Measurements from ENCODE around the genes ZNF594 and TXNDC17.

DNA sequence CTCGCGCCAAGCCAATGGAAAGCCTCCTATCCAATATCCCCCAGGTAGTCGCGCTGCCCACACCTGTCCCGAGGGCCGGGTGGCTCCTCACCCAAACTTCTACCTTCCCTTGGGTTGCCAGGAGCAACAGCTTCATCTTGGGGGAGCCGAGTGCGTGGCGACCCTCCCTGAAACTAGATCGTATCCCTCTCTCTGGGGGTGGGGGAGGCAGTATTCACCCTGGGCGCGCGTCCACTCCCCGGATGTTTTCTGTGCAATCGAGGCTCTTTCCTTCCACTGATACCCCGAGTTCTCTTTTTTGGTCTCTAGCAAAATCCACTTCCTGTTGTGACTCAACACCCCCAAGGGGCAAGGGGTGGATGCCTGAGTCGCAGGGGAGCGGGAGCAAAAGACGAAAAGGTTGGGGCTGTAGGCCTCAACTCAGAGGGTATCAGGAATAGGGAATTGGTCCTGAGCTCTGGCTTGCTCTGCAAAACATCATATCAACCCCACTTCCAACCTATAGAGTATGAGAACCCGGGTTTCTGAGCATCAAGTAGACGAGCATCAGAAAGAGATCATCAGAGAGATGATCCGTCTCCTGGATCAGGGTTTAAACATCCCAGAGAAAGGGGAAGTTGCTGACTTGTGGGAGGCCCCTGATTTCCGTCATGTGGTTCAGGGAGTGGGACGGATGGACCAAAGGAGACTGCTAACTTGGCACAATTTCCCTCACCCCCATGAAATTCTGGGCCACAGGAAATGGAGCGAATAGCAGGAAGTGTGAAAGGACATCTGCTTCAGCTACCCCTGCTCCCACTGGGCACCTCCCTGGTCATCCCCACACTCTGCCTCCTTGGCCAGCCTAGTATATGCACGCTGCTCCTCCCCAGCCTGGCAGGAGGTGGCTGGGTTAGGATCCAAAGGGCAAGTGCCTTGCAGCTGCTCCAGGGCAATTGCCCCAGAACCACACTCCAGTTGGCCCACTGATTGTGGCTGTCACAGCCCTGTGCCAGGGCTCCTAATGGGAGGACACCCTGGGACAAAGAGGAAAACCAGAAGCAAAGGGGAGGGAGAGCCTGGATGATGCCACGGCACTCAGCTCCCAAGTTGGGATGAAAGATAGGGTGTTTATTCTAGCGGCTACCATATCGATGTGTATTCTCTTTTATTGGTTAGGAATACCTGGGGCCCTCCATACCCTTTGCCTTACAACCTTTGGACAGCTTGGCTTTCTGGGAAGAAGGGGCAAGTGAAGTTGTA lies 1.1 kb downstream of the ARRB2 start:
- PRO-cap, result no peak
- RAMPAGE, long total RNA, 4 experiments, result no peak in any of the 4 experiments

DNA sequence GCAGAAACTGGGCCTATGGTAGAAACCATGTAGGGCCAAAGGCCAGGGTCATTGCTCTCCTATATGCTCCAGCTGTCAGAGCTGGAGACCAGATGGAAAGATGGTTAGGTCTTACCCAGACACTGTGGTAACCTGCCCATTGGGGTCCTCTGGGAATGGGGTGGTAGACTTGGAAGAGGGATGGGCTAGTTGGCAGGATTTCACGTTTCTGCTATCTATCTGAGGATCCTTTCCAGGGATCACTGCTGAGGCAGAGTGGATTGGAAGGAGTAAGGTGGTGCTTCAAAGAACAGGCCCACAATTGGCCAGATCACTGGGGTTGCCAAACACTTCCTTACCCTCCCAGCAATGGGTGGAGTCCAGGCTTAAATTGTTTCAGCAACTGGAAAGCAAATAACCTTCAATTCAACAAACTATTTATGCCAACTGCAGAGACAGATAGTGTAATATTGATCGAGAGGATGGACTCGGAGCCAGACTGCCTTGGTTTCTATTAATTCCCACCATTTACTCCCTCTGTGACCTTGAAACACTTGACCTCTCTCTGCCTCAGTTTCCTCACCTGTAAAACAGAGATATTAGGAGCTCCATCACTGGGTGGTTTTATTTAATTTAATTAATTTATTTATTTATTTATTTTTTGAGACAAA lies 2.1 kb downstream of the ARRB2 start:
- PRO-cap, result no peak
- RAMPAGE, long total RNA, 4 experiments, result no peak in any of the 4 experiments

- PRO-cap, result no peak
- RAMPAGE, long total RNA, 4 experiments, result no peak in any of the 4 experiments
These were observed 1.7 kb upstream of the C17orf107 start for GRCh38 chr17:4897423-4898303.

DNA sequence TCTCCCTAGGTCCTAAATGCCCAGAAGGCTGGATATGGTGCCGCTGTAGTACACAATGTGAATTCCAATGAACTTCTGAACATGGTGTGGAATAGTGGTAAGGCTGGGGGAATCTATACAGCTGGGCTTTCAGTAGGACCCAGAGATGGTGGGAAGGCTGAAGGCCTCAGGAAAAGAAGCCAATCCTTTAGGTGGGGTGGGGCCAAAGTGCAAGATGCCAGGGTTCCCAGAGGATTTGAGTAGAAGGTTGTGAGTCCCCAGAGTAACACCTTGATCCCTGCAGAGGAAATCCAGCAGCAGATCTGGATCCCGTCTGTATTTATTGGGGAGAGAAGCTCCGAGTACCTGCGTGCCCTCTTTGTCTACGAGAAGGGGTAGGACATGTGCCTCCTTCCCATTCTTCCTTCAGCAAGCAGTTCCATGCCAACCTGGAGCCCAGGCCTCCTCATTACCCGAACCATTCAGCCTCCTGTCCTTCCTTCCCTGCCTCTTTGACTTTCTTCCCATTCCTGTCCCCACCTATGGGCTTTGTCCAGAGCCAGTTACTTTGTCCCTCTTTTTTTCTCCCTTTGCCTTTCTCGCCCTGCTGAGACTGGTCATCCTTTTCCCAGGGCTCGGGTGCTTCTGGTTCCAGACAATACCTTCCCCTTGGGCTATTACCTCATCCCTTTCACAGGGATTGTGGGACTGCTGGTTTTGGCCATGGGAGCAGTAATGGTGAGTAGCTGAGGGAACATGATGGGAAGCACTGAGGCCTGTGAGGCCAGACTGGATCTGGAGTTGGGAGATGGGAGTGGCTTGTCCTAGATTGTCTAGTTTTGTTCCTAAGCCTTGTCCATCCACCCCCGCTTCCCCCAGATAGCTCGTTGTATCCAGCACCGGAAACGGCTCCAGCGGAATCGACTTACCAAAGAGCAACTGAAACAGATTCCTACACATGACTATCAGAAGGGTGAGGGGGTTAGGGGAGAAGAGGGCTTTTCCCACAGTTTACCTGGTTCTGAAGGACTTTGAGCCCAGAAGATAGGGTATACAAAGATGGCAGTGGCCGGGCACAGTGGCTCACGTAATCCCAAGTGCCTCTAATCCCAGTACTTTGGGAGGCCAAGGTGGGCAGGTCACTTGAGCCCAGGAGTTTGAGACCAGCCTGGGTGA lies 2.9 kb downstream of the RNF167 start:
- PRO-cap, result no peak
- RAMPAGE, long total RNA, 4 experiments, result no peak in any of the 4 experiments

DNA sequence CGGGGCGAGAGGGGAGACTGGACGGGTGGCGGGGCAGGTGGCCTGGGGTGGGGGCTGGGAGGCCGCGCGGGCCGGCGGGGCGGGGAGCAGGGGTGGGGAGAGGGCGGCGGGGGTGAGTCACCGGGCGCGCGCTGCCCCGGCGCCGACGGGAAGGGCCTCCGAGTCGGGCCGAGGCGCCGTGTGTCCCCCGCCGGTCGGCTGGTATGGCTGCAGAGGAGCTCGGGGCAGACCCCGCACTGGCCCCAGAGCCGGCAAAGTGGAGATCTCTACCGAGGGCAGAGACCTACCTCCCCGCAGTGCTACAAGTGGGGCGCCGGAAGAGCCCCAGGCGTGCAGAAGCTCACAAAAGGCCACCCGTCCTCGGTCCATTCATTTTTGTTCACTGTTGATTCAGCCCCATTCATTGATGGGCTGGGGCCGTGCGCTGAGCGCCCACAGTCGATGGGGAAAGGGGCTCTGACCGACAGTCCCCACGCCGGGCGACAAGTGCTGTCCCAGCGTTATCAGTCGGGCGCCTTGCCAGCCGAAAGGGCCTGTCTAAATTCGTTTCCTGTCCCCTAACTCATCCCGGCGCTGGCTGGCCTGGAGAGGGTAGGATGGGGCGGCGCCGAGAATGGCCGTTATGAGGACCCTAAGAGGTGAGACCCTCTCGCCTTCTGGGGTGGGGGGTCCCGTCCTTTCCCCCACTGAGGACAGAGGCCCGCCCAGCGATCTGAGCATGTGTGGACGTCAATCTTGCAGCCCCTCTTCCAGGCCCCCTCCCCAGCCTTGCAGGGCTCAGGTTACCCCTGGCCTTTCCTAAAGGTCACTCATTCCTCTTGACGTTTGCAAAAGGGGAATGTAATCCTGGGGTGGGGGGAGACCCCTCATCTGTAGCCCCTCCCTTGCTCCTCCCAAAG lies 677 bp upstream of the ENO3 start:
- PRO-cap, result bidirectional peak, plus-strand start at position 161 of the sequence, minus-strand start outside the sequence
- RAMPAGE, long total RNA, 4 experiments, result no peak in any of the 4 experiments

DNA sequence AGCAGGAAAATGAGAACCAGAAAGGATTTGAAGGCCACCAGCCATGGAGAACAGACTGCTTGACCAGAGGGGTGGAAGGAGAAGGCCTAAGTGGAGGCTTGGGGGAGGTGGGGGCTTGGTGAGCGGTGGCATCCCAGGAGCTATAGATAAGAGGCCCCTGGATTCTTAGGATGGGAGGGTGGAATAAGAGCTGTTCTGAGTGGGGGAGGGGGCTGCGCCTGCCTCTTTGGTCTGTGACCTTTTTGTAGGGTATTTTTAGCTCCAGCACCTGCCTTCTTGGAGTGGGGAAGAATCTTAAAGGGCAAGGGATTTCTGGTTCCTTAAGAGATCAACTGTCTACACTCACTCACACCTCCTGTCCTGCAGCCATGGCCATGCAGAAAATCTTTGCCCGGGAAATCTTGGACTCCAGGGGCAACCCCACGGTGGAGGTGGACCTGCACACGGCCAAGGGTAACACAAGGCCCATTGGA lies 579 bp downstream of the ENO3 start:
- PRO-cap, result no peak
- RAMPAGE, long total RNA, 4 experiments, result no peak in any of the 4 experiments

- PRO-cap, result bidirectional peak, plus-strand start at chr17:5192007, minus-strand start at chr17:5191831
- RAMPAGE, long total RNA, 4 experiments, result start-site peak on the plus strand in 2 of 4 experiments, at chr17:5192033-5192123 at its widest, 18 to 33 reads per replicate; start-site peak on the minus strand in 3 of 4 experiments, at chr17:5191840-5191851 at its widest, 28 to 36 reads per replicate
These were observed at the start of gene ZNF594 for GRCh38 chr17:5191124-5192412. Gene ZNF594, minus strand, starts transcription at chr17:5191868.

DNA sequence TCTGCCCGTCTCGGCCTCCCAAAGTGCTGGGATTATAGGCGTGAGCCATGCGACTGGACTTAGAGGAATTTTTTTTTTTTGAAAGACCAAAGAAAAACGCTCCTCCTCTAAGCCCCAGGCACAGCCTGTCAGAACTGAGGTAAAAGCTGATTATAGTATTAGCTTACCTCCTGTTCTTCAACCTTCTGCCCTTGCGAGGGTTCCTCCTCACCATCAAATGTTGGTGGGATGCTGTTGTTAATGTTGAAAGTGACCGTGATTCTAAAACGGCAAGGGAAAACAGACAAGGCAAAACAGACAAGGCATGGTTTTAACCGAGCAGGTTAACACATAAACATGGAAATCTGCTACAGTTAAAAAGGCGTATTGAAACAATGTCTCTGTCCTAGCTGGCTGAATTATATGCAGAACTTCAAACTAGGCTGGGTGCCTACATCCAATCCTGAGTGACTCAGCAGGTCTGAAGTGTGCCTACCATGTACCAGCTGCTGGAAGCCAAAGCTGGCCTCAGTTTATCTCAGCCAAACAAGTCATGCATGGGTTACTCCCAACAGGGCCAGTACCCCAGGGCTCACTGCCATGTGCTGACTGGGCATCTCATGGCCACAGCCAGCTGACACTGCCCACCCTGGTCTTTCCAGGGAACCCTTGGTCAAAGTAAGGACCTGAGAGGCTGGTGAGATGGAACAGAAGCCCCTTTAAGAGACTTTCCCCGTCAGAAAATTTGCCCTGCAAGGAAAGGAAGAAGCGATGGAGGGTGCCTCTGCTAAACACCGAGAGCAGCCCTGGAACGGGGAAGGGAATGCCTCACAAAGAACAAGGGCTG lies 4.0 kb downstream of the C1QBP start:
- PRO-cap, result no peak
- RAMPAGE, long total RNA, 4 experiments, result no peak in any of the 4 experiments

- PRO-cap, result no peak
- RAMPAGE, long total RNA, 4 experiments, result no peak in any of the 4 experiments
These were observed 2.2 kb upstream of the WSCD1 start for GRCh38 chr17:6068036-6068271.

DNA sequence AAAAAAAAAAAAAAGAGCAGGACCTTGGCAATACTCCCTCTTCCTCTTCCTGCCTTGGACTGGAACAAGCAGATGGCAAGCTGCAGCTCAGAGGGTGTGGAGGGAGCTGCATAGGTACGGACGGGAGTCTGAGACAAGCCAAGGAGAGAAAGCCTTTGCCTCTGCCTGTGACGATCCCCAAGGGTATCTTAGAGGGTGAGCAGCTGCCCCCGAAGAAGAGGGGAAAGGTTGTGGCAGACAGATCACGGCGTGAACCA lies 109.2 kb downstream of the AIPL1 start:
- PRO-cap, result no peak
- RAMPAGE, long total RNA, 4 experiments, result no peak in any of the 4 experiments

DNA sequence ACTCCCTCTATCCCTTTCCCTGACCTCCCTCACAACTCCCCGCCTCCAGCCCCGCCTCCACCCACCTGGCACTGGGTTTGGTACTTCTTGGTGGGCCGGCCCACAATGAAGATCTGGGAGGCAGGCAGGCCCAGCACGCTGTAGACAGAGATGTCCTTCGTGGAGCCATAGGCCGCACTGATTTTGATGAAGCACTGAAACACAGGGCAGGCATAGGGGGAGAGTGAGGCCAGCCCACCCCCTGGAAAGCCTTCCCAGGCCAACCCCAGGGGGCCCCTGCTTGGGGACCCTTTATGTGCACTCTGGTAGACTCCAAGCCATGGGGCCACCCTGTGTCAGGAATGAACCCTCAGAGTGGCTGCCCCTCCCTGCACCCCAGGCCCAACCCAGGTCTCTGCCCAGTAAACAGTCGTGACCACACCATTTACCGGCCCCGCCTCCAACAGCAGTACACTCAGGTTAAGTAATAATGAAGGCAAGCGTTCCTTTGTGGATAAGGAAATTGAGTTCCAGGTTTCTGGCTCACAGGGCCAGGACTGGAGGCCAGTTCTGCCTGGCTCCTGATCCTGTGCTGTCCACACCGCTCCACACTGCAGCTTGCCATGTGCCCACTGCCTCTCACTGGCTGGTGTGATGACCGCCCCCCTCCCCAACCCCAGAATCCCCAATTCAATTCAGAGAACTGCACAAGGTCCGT lies 13.4 kb downstream of the PIMREG start:
- PRO-cap, result no peak
- RAMPAGE, long total RNA, 4 experiments, result no peak in any of the 4 experiments

GRCh38 chr17:6567264-6567838 lies 11.0 kb upstream of the PITPNM3 start:
- PRO-cap, result no peak
- RAMPAGE, long total RNA, 4 experiments, result no peak in any of the 4 experiments

DNA sequence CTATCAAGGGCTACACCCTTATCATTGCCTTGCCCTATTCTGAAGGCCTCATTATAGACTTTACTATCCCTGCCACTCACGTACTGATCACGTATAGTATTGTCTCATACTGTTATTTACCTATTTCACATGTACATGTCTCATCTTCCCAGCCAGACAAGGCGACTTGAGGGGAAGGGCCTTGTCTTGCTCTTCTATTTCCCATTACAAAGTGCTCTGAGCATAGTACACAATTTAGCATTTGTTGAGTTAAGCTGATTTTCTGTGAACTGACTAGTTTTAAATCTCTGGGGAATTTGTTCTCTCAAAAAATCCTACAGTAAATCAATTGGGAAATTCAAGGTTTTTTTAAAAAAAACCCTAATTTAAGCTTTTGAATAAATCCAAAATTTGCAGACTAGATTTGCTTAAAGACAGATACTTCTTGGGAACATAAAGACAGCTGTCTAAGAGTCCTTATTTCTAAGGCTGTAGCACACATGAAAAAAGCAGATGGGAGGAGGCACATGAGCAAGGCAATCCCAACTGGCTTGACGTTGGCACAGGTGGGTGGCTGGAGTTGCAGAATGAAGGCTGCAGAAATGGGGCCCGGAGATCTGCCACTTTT lies 4.6 kb downstream of the KIAA0753 start:
- PRO-cap, result no peak
- RAMPAGE, long total RNA, 4 experiments, result no peak in any of the 4 experiments

DNA sequence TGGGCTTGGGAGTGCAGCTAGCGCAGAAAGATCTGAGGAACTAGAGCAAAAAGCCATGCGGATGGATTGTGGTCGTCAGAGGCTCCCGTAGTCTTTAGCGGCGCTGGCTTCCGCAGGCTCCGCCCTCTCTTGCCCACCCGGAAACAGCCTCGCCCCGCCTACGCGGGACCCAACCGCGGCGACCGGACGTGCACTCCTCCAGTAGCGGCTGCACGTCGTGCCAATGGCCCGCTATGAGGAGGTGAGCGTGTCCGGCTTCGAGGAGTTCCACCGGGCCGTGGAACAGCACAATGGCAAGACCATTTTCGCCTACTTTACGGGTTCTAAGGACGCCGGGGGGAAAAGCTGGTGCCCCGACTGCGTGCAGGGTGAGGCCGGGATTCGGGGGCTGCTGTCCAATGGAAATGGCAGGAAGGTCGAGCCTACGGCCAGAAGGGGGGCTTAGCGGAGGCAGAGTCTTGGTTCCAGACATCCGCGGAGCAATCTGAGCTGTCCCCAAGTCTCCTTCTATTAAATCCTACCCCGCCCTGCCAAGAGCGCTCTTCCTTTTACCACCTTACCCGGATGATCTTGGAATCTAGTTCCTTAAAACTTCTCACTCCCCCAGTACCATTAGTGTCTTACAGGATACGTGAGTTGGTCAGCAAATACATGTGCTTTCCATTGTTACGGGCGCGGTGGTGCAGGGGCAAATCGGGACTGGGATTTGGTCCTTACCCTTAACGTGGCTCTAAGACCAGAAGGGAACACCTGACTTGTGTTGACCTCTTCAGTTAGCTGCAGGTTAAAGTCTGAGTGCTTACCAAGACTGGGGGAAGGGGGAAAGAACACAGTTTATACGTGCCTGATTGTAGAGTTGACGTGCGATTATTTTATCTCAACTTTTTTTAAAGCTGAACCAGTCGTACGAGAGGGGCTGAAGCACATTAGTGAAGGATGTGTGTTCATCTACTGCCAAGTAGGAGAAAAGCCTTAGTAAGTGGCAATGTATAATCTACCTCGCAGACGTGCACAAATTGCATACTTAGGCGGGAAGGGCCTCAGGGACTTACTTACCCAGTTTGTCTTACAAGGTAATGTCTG lies at the start of gene TXNDC17:
Gene TXNDC17 (plus strand): TSS at position 201 of the 1,083 bp plus-strand sequence.
- PRO-cap, result no peak
- RAMPAGE, long total RNA, 4 experiments, result start-site peak on the plus strand in 4 of 4 experiments, centred at positions 170 to 179 of the sequence, 62 to 1,117 reads per replicate

- PRO-cap, result no peak
- RAMPAGE, long total RNA, 4 experiments, result no peak in any of the 4 experiments
These were observed 3.4 kb downstream of the C17orf100 start for GRCh38 chr17:6654643-6655692.

DNA sequence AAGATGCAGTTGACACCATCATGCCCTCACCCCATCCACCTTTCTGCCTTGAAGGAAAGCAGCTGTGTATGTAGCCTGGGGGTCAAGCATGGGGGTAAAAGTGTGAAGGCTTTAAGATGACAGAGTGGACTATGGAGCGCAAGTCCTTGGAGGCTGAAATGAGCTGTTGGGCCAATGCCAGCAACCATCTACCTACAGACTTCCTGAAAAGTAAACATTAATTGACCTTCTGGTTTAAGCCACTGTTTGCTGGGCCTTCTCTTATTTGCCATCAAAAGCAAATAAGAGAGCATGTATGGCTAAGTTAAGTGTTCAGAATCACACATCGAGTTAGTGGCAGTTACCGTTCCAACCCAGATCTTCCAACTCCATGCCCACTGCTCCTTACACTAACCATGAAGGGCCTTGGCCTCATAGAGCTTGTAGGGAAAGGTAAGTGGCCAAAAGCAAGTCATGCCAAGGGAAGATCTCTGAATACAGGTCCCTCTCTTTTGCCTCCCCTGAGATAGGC lies 30.0 kb downstream of the SLC13A5 start:
- PRO-cap, result no peak
- RAMPAGE, long total RNA, 4 experiments, result no peak in any of the 4 experiments

GRCh38 chr17:6752864-6753507 lies 2.9 kb upstream of the XAF1 start:
- PRO-cap, result no peak
- RAMPAGE, long total RNA, 4 experiments, result no peak in any of the 4 experiments

DNA sequence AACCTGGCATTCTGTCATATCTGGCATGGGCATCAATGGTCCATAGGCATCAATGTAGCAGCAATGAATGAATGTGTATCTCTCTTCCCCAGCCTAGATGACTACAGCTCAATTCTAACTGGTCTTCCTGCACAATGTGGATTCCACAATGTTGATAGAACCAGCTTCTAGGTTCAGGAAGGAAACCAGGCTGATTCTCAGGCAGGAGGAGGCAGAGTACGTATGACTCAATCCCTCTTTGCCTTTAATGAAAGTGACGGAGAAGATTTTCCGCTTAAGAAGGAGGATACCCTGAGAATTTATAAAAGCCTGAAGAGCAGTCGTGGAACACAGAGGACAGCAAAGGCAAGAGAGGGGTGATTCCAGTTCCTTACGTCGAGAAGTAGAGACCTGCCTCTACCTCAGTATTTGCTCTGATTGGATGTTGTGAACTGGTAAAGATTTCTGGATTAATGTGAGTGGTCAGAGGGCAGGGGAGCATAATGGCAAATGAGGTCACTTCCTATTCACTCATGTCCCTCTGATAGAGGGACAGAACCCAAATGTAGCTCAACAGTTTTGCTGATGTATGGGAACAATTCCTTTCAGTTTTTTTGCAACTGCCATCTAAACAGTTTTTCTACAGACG lies 15.0 kb upstream of the SLC16A11 start:
- PRO-cap, result no peak
- RAMPAGE, long total RNA, 4 experiments, result no peak in any of the 4 experiments

DNA sequence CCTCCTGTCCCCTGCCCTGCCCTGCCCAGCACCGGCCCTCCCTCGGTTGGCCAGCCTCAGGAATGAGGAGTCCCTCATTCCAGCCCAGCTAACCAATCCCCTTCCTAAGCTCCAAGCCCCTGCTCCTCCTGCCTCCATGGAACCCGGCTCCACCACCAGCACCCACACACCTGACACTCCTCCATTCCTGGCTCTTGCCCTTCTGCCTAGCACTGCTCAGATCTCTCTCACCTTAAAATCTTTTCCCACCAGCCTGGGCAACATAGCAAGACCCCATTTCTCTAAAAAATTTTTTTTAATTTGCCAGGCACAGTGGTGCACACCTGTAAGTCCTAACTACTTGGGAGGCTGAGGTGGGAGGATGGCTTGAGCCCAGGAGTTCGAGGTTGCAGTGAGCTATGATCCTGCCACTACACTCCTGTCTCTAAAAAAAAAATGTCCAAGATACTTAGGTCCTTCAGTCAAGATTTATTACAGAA lies 1.9 kb downstream of the ASGR2 start:
- PRO-cap, result no peak
- RAMPAGE, long total RNA, 4 experiments, result no peak in any of the 4 experiments

- PRO-cap, result no peak
- RAMPAGE, long total RNA, 4 experiments, result no peak in any of the 4 experiments
These were observed 6.7 kb upstream of the ASGR2 start for GRCh38 chr17:7121280-7121808.